Measurements from ENCODE around the genes ALS2 and CDK15.

DNA sequence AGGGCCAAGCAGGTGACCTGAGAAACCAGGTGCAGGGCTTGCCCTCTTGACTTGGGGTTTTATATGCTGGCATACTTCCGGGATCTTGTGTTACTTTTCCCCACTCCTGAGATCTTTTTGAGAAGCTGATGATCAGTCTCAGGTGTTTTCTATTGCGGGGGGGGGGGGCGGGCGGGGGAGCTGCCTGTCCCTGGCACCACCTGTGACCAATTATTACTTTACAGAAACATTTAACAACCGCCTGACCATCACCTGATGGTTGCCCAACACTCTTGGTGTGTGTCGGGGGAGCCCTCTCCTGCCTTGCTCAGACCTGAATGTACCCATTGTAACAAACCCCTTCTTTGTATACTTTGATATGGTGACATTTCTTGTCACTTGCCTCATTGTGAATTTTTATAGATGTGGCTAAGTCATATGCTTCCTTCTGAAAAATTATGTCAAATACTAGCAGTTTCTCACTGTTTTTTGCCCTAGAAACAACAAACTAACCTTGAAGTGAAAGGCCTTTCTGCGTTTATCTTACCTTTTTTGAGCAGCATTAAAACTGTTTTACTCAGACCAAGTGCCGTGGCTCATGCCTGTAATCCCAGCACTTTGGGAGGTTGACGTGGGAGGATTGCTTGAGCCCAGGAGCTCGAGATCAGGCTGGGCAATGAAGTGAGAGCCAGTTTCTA is 6.7 kb upstream of the CASP10 start:
- PRO-cap, result no peak

DNA sequence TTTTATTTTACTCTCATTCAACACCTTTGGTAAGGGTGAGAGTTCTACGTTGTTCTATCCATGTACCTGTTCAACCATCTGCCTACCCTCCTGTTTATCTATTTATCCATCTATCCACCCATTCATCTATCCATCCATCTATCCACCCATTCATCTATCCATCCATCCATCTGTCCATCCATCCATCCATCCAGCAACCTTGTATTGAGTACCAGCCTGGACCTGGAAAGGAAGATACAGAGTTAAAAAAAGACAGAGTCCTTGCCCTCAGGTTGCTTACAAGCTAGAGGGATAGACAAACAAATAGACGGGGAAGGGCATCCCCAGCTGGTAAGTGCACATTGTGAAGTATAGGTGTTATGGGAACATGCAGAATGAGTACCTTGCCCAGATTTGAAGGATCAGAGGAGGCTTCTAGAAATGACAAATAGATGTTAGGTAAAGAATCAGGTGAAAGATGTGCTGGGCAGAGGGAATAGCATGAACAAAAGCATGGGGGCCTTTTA is 26.7 kb downstream of the CASP10 start:
- PRO-cap, result no peak

DNA sequence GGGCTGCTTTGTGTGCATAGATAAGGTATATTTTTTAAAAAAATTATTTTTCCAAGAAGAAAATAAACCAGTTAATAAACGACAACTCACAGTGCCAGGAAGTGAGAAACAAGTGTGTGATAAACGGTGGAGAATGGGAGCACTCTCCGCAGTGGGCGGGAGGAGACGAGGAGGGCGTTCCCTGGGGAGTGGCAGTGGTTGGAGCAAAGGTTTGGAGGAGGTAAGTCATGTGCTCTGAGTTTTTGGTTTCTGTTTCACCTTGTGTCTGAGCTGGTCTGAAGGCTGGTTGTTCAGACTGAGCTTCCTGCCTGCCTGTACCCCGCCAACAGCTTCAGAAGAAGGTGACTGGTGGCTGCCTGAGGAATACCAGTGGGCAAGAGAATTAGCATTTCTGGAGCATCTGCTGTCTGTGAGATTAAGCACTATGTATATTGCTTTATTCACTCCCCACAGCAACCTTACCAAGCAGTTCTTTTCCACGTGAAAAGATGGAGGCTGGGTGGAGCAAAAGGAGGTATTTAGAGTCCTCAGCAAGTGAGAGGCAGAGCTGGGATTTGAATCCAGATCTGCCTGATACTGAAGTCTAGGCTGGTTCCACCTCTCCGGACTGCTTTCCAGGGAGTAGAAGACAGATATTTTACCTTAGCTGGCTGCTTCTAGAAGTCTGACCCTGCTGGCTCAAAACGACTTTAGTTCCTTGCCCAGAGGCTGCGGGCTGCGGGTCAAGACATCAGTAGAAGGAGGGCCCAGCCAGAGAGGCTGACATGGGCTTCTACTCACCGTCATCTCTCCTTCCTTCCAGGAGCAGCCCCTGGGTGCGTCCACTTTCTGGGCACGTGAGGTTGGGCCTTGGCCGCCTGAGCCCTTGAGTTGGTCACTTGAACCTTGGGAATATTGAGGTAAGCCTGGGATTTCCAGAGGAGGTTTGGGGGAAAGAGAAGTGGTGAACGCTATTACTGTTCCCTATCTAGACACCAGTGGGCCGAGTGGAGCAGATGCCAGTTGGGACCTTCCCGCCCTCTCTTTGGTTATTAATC is 26.8 kb upstream of the CASP8 start:
- PRO-cap, result bidirectional peak, plus-strand start at position 257 of the sequence, minus-strand start at position 110 of the sequence

DNA sequence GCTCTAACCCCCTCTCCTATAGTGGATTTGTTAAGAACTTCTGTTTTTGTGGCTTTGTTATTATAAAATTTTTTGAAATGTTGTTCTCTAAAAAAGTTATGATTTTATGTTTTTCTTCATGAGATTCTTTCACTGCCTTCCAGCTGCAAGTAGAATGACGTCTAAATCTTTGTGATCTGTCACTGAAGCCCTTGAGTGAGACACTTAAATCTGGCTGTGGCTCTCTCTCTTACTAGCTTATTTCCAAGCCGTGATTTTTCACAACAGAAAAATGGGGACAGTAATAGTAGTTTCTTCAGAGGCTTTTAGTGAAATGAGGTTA is 1.6 kb downstream of the CASP8 start:
- PRO-cap, result no peak

DNA sequence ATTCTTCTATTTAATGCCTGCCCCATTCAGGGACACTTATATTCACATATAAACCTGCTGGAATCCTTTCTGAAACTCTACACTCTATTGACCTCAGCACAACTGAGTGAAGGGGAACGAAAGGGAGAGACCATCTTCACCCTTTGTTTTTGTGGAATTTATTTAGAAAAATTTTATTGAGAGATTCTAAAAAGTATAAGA is 21.4 kb upstream of the FLACC1 start:
- PRO-cap, result no peak

- PRO-cap, result no peak
These were observed 46.1 kb downstream of the C2CD6 start for GRCh38 chr2:201572753-201573315.

GRCh38 chr2:201780683-201781801 is at the start of gene ALS2:
ALS2 (minus strand) TSS chr2:201780933.
- PRO-cap, result bidirectional peak, plus-strand start at chr2:201781207, minus-strand start at chr2:201780933

DNA sequence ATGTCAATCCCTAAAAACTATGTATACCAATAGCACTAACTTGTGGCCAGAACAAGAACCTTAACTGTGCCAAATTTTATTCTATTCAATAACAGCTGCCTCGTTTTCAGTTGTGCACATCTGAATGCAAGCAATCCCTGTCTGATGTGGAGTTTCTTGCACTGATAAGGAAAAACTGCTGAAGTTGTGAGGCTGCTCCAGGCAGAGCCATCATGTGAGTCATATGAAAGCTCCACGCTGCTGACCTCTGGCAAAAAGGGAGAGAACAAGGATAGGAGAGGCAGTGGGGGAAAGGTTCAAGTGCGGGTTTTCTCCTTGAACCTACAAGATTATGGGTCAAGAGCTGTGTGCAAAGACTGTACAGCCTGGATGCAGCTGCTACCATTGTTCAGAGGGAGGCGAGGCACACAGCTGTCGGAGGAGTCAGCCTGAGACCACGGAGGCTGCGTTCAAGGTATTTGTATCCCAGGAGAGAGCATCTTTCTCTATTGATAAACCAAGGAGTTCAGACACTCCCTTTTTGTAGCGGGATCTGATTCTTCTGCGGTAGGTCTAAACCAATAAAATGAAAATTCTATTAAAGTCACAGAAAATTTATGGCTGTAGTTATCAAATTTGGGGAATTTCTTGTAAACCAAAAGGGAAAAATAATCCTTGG is at the start of gene CDK15:
CDK15 (plus strand) TSS at position 204 of the 658 bp plus-strand sequence.
- PRO-cap, result no peak

DNA sequence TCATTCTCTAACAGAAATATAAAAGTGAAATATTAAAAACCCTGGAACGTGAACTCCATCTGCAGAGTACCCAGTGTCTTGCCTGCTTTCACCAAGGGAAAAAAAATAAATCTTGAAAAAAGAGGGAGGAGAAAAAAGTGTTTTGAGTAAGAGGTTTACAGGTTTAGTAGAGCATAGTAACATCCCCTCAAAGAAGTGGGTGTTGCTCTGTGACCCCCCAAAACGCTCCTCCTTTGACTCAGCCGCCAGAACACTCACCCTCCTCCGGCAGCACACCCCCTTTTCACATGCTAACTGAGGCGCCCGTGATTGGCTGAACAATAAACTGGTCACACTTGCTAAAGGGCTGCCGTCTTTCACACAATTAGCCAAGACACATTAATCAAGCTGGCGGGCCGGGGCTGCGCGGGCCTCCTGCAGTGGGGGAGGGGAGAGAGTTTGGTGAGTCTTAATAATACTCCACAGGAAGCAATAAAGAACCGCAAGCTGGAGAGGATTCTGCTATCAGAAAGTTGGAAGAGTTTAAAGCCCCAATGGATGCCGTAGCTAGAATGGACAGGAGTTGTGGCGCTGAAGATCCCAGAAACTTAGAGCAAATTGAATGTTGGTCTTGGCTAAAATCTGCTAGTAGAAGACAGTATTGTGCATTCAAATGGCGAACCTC is 52.5 kb downstream of the CDK15 start:
- PRO-cap, result bidirectional peak, plus-strand start at position 536 of the sequence, minus-strand start at position 256 of the sequence

DNA sequence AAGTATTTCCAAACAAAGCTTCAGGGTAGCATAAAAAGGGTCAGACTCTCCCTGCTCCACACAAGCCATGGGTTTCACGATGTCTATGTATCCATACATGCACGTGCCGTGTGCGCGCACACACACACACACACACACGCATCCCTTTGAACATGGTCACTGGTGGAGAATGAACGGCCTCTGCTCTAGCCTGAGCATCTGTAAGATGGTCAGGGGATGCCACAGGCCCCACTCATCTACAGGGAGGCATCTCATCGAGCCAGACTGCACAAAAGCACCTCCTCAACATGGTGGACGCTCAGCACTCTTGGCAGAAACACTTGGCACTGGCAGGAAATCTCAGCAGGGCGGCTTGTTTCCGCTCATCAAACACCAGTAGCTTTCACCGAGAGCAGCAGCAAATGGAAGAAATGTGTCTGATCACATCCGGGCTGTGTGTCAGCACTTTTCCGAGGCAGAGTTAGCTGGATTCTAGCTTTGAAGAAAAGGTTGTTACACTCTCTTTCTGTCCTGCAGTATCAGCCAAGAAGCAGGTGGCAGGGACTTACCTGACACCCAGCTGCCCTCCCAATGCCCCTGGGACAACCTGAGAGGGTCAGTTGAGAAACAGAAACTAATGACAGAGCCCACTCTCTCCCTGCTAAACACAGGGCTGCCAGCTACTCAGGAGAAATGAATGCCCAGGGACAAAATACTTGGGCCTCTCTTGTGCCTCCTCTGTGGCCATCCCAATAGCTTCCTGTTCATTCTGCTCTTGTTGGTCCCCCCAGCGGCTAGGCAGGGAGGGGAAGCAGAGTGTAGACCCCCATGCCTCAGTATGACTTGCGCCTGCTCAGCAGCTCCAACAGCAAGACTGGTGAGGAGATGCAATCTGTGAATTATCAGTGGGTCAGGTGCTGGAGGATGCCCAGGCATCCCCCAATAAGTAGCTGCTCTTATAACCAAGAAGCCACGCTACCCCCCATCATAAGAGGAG is 68.9 kb upstream of the FZD7 start:
- PRO-cap, result bidirectional peak, plus-strand start at position 463 of the sequence, minus-strand start at position 309 of the sequence; unidirectional peak, minus-strand start at position 673 of the sequence; unidirectional peak, minus-strand start at position 855 of the sequence

DNA sequence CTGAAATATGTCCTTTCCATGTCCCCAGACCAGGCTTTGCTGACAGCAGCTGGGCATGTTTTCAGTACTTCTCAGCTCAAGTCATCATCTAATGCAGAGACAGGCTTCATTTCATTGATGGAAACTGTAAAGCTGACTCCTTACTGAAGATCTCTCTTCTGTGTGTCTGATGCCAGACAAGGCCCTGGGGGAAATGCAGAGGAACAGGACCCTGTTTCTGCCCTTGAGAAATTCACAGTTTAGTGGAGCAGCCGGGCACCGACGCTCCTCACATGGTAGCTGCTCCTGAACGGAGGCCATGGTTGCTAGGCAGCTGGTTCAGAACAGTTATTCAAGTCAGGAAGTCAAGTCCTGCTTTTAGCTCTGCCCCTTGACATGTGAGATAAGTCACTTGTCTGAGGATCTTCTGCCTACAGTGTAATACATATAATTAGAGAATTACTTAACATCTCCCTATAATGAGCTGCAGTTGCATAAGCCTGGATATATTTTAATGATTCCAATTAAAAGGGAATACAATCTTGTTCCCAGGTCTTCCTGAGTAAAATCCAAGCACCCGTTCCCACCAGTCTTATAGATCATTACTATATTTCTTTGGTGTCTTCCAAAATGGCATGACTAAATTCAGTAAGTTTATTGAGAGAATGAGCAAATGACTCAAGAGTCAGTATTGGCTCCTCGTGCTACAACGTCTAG is 24.4 kb upstream of the FZD7 start:
- PRO-cap, result no peak

DNA sequence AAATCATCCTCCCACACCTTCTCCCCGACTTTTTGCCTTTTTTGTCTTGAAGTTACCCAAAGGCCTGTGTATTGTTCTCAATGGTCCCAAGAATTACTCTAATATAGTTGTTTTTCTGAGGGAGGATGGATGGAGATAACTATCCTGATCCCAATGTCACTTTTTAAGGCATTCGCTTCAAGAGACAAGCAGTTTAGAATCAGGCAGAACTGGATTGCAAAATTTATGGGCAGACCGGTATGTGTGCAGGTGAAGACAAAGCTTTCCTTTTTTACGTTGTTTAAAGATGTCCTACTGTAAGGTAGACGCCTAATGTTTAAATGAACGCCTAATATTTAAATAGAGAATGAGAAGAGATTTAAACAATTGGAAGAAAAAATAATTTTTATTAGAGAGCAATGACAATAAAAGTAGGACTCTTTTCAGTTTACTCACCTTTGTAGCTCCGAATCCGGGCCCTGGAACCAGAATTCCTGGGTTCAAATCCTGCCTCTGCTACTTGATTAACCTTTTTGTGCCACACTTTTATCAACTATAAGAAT is 862 bp downstream of the CARF start:
- PRO-cap, result no peak

GRCh38 chr2:203016743-203017076 is 2.0 kb downstream of the NBEAL1 start:
- PRO-cap, result no peak

DNA sequence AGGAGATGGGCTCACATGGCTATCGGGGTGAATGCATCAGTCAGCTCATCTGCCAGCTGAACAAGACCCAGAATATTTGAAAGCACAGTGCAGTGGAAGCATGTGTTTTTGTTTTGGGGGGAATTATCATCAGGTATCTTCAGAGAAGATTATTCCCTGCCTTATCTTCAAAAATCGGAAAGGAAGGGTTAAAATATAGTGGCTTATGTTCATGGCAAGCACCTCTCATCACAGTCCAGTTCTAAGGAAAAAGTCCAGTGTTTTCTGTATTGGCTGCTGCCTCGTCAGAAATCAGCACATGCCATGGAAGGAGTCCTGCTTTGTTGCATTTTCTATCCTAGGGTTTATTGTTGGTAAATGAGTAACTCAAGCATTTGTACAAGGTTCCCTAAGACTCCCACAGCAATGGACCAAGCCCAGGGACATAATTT is 26.2 kb downstream of the NBEAL1 start:
- PRO-cap, result no peak

DNA sequence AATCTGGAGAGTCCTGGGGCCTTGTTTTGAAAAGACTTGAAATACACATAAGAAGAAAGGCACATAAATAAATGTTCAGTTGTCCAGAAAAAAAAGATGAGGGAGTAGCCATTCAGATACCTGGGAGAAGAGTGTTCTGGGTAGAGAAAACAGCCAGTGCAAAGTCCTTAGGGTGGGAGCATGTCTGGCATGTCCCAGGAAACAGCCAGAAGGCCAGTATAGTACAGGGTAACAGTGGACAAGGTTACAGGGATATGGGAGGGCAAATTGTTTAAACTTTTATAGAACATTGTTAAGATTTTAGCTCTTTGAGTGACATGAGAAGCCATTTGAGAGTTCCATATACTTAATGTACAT is 26.6 kb downstream of the NBEAL1 start:
- PRO-cap, result no peak

- PRO-cap, result no peak
These were observed 53.6 kb downstream of the NBEAL1 start for GRCh38 chr2:203068281-203068669.

GRCh38 chr2:203533089-203533687 is 1.9 kb downstream of the RAPH1 start:
- PRO-cap, result no peak

GRCh38 chr2:203543837-203544375 is 8.8 kb upstream of the RAPH1 start:
- PRO-cap, result no peak

- PRO-cap, result no peak
These were observed 34.5 kb upstream of the CD28 start for GRCh38 chr2:203671891-203672299.

- PRO-cap, result no peak
These were observed 22.4 kb upstream of the CD28 start for GRCh38 chr2:203683867-203684548.

Data from A673 (cell line).